GM12878 (cell line): ENCODE measurements around the genes EID3 and NOPCHAP1.

DNA sequence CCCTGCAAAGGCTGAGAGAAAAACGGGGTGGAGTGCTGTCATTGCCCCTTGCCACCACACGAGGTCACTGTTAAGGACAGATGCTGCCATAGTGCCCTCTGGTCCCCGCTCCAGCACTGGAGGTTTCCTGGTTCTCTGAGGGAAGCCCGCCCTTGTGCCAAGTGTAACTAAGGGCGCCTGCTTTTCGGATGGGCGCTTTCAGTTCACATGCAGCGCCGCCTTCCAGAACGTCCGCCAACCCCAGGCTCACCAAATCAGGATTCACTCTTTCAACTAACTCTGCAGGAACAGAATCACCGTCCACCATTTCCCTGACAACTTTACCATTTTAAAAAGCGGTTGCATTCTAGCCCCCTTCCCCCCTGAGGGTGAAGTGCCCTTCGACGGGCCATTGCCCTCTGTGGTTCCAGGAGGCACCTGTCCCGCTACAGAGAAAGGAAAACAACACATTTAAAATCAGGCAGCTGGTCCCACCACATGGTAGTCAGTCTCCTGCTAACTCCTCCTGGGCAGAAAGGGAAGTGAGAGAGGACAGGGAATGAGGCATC is 11.6 kb upstream of the STAB2 start:
- RAMPAGE, long total RNA: no peak
- RRBS, 2 experiments: no CpG with 5 or more reads among the region's 16 CpGs
CAGE:
- cytosol, long polyA minus RNA: no peak
- cytosol, long polyA plus RNA: no peak
- long polyA plus RNA: no peak
- nucleolus, long total RNA: no peak
- nucleus, long polyA plus RNA: no peak
- nucleus, long total RNA: no peak

DNA sequence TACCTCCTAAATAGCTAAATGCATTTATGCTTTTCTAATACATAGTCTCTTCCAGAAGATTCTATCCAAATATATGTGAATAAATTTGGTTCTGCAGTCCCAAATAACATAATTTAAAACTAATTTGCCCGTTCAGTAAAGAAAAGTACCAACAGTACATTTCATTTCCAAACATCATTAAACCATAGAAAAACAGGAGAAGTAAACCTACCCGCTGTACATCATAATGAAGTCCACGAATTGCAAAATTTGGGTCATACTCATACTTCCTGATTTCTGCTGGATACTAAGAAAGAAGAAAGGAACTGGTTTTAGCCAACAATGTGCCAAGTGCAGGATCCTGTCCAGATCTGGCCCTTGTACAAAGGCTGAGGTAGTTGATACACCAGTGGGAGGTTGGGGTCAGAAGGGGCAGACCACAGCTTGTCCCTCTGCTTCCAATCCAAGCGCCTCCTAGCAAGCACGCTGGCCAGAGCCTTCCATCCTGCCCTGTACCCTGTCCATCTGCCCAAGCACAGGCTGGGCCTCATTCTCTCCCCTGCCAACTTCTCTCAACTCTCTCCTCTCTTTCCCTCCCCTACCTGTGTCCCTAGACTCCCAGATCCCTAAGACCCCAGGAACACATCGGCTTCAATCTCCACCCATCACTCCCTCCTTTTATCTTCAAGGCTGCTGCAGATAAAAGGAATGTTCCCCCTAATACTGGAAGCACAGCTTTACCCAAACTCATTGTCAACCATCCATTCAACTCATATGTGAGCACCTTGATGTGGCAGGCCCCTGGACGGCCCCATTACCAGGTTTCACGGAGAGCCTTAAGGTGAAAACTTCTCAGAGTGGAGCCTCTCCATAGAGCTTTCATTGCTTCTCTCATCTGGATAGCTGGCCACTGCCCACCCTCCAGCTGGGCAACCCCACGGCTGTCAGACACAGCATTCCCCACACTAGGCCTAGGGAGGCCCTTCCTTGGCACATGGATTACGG is 34.1 kb downstream of the NT5DC3 start:
- RAMPAGE, long total RNA: no peak
- RRBS, 2 experiments: no CpG with 5 or more reads among the region's 10 CpGs
CAGE:
- cytosol, long polyA minus RNA: no peak
- cytosol, long polyA plus RNA: no peak
- long polyA plus RNA: no peak
- nucleolus, long total RNA: no peak
- nucleus, long polyA plus RNA: no peak
- nucleus, long total RNA: no peak

DNA sequence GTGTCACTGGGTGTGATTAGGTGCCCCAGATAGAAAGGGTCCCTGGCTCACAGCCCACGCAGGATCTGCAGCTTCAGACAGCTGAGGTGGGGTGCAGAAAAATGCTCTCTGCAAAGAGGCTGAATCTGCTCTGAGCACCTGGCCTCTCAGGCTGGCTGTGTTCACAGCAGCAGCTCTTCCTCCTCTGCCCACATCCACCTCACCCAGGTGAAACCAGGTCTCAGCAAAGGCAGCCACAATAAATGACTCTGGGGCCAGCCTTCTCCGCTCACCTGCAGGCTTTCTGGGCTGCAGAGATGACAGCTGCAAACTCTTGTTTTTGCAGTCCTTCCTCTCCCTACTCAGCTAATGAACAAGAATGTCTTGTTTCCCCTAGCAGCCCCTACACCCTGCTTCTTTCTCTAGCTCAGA is 28.4 kb upstream of the HSP90B1 start:
- RAMPAGE, long total RNA: no peak
- RRBS, 2 experiments: no CpG with 5 or more reads among the region's 2 CpGs
CAGE:
- cytosol, long polyA minus RNA: no peak
- cytosol, long polyA plus RNA: no peak
- long polyA plus RNA: no peak
- nucleolus, long total RNA: no peak
- nucleus, long polyA plus RNA: no peak
- nucleus, long total RNA: no peak

- RAMPAGE, long total RNA: no peak
- RRBS, 2 experiments: no CpG with 5 or more reads among the region's 11 CpGs
CAGE:
- cytosol, long polyA minus RNA: no peak
- cytosol, long polyA plus RNA: no peak
- long polyA plus RNA: no peak
- nucleolus, long total RNA: no peak
- nucleus, long polyA plus RNA: no peak
- nucleus, long total RNA: no peak
Measured at GRCh38 chr12:103943513-103944451, 13.2 kb downstream of the UQCC6 start.

DNA sequence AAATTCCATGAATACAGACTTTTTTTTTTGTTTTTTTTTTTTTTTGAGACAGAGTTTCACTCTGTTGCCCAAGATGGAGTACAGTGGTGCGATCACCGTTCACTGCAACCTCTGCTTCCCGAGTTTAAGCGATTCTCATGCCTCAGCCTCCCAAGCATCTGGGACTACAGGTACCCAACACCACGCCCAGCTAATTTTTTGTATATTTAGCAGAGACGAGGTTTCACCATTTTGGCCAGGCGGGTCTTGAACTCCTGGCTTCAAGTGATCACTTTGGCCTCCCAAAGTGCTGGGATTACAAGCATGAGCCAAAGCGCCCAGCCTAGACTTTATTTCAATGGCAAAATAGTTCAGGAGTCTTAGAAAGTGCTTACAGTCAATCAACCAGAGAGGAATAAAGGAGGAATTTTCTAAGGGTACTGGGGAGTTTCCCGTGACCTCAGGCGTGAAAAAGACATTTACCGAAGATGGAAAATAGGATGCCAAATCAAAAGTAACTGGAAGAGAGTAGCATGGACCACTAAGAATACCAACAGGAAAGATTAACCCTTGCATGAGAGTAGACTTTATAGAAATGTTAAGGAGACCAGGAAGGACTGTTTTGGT is 2.2 kb downstream of the TDG start:
- RAMPAGE, long total RNA: no peak
- RRBS, 2 experiments: no CpG with 5 or more reads among the region's 11 CpGs
CAGE:
- cytosol, long polyA minus RNA: no peak
- cytosol, long polyA plus RNA: no peak
- long polyA plus RNA: no peak
- nucleolus, long total RNA: no peak
- nucleus, long polyA plus RNA: no peak
- nucleus, long total RNA: no peak

GRCh38 chr12:104138514-104139343 is 719 bp upstream of the NFYB start:
- RAMPAGE, long total RNA: no peak
- RRBS, 2 experiments: no CpG with 5 or more reads among the region's 30 CpGs
CAGE:
- cytosol, long polyA minus RNA: no peak
- cytosol, long polyA plus RNA: no peak
- long polyA plus RNA: no peak
- nucleolus, long total RNA: no peak
- nucleus, long polyA plus RNA: no peak
- nucleus, long total RNA: no peak

DNA sequence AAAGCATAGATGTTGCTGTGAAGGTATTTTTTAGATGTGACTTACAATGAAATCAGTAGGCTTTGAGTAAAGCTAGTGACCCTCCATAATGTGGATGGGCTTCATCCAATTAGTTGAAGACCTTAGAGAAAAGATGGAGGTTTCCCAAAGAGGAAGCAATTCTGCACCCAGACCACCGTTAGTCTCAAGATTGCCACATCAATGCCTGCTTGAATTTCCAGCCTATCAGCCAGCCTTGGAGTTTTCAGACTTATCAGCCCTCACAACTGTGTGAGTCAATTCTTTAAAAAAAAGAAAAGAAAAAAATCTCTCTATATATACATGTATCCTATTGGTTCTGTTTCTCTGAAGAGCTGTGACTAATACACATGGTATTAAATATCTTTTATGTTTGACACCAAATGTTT is 22.9 kb upstream of the EID3 start:
- RAMPAGE, long total RNA: no peak
- RRBS, 2 experiments: no CpG with 5 or more reads among the region's 1 CpG
CAGE:
- cytosol, long polyA minus RNA: no peak
- cytosol, long polyA plus RNA: no peak
- long polyA plus RNA: no peak
- nucleolus, long total RNA: no peak
- nucleus, long polyA plus RNA: no peak
- nucleus, long total RNA: no peak

DNA sequence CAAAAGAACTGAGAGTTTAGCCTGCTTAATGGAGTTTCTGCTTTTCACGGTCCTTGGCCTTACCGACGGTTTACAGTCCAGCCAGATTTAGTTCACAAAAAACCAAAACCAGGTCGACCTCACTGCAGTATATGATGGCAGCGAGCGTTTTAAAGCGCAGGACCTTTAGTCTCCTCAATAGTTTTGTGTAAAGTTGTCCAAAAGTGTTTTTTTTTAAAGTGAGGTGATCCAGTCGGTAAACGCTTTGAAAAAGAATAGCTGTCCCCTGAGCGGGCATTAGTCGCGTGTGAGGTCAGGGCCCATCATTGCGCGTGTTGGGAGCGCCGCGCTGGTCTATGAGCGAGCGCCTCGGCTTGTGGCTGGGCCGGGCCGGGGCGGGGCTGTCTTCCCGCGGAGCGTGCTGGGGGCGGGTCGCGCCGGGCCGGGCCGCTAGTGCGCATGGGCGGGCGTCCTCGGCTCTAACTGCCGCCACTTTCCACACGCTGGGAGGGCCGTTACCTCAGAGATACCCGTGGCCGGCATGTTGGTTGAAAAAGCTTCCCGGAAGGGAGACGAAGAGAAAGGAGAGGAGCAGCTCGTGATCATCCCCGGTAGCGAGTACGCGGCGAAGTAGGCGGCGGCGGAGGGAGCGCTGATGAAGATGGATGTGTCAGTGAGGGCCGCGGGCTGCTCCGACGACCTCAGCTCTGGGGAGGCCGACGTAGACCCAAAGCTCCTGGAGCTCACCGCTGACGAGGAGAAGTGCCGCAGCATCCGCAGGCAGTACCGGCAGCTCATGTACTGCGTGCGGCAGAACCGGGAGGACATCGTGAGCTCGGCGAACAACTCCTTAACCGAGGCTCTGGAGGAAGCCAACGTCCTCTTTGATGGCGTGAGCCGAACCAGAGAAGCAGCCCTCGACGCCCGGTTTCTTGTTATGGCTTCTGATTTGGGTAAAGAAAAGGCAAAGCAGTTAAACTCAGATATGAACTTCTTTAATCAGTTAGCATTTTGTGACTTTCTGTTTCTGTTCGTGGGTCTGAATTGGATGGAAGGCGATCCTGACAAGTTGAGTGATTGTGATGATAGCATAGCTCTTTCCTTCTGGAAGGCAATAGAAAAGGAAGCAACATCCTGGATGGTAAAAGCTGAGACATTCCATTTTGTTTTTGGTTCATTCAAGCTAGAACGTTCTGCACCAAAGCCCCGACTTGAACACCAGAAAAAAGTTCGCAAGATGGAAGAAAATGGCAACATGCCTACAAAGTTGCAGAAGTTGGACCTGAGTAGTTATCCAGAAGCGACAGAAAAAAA is at the start of gene EID3:
EID3 (plus strand) TSS at position 439 of the 1,293 bp plus-strand sequence.
- RAMPAGE, long total RNA: no peak
- RRBS, 2 experiments: under 1 to 18% methylated on average over 11 to 23 of the region's 83 CpGs
CAGE:
- cytosol, long polyA minus RNA: no peak
- cytosol, long polyA plus RNA: no peak
- long polyA plus RNA: no peak
- nucleolus, long total RNA: no peak
- nucleus, long polyA plus RNA: no peak
- nucleus, long total RNA: no peak

- RAMPAGE, long total RNA: no peak
- RRBS, 2 experiments: no CpG with 5 or more reads among the region's 11 CpGs
CAGE:
- cytosol, long polyA minus RNA: no peak
- cytosol, long polyA plus RNA: no peak
- long polyA plus RNA: no peak
- nucleolus, long total RNA: no peak
- nucleus, long polyA plus RNA: no peak
- nucleus, long total RNA: no peak
Measured at GRCh38 chr12:104372029-104372561, 68.6 kb downstream of the EID3 start.

DNA sequence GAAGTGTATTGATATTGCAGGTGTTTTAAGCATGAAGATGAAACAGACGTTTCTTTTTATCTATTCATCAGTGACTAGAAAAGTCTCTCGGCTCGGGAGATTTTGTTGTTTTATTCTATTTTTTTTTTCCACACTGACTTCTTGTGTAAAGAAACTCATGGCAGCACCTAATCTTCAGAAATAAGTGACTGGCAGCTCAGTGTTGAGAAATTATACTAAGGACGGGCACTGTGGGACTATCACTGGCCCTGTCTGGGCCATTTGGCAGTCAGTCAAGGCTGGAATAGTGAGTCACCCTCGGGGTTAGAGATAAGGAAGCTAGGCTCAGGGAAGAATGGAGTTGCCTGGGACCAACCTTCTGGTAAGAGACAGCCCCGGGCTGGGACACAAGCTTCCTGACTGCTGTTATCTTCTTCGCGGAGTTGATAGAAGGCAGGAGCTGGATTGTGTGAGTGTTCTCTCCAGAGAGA is 48.3 kb upstream of the CHST11 start:
- RAMPAGE, long total RNA: no peak
- RRBS, 2 experiments: no CpG with 5 or more reads among the region's 8 CpGs
CAGE:
- cytosol, long polyA minus RNA: no peak
- cytosol, long polyA plus RNA: no peak
- long polyA plus RNA: no peak
- nucleolus, long total RNA: no peak
- nucleus, long polyA plus RNA: no peak
- nucleus, long total RNA: no peak

DNA sequence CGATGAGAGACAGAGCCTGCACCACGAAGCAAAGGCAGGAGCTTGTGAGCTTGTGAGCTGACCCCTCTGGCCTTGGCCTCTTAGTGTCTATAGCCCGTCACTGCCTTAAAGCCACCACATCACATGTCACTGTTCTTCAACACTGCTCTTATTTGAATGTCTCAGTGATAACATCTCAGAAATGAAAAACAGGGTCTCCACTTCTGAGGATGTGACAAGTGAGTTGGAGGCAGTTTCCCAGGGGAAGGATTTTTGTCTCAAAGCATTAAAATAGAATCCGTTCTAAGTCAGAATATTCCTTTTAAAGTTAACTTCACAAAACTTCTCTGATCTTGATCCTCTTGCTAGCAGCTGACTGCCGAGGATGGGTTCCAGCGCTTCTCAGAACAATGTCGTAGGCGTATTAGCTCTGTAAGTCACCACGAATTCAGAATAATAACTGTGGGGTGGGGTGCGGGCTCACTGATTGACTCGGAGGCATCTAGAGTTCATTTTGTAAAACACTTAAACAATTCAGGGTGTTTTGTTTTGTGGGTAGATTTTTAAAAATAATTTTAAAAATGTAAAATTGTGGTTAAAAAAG is 37.6 kb downstream of the CHST11 start:
- RAMPAGE, long total RNA: no peak
- RRBS, 2 experiments: no CpG with 5 or more reads among the region's 11 CpGs
CAGE:
- cytosol, long polyA minus RNA: no peak
- cytosol, long polyA plus RNA: no peak
- long polyA plus RNA: no peak
- nucleolus, long total RNA: no peak
- nucleus, long polyA plus RNA: no peak
- nucleus, long total RNA: no peak

DNA sequence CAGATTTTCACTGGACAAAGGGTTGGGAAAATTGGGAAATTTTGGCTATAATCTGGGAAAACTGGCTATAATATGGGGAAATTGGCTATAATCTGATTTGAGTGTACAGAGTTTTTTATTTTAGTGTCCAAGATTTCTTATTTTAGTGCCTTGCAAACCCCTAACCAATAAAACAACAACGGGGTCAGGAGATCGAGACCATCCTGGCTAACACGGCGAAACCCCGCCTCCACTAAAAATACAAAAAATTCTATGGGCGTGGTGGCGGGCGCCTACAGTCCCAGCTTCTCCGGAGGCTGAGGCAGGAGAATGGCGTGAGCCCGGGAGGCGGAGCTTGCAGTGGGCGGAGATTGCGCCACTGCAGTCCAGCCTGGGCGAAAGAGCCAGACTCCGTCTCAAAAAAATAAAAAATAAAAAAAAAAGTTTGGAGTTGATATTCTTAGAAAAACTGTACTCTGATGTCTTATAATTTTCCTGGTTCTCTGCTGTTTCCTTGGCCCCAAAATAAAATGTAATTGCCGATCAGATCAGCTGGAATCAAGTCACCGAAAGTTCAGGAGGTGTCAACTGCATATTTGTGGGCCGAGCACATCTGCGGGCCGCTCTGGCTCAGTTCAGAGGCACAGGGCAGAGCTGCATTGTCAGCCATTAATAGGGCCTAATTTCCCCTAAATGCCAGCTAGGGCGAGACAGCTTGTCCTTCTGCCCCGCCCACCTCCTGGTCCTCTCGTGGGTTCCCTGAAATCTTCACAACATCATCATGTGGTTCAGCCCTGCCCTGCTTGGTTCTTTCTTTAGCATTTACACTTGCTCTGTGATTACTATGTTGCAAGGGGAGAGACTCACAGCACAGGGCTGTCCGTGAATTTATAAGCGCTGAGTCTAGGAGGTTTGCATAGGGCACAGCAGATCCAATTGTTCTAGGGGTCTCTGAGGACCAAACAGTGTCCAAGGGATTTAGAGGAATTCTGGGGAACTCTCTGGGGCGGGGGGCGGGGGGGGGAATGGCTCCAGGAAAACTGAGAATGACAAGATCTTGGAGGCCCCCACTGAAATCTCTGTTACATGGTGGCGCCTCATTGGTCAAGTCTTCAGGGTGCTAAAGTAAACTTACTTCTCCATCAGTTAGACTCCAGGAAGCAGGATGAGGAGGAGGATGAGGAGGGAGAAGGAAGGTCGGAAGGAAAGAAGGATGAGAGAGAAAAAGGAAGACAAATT is 148.8 kb downstream of the CHST11 start:
- RAMPAGE, long total RNA: no peak
- RRBS, 2 experiments: no CpG with 5 or more reads among the region's 30 CpGs
CAGE:
- cytosol, long polyA minus RNA: no peak
- cytosol, long polyA plus RNA: no peak
- long polyA plus RNA: no peak
- nucleolus, long total RNA: no peak
- nucleus, long polyA plus RNA: no peak
- nucleus, long total RNA: no peak

- RAMPAGE, long total RNA: no peak
- RRBS, 2 experiments: no CpG with 5 or more reads among the region's 4 CpGs
CAGE:
- cytosol, long polyA minus RNA: no peak
- cytosol, long polyA plus RNA: no peak
- long polyA plus RNA: no peak
- nucleolus, long total RNA: no peak
- nucleus, long polyA plus RNA: no peak
- nucleus, long total RNA: no peak
Measured at GRCh38 chr12:104643204-104643599, 186.5 kb downstream of the CHST11 start.

GRCh38 chr12:104669695-104670323 is 213.1 kb downstream of the CHST11 start:
- RAMPAGE, long total RNA: no peak
- RRBS, 2 experiments: no CpG with 5 or more reads among the region's 8 CpGs
CAGE:
- cytosol, long polyA minus RNA: no peak
- cytosol, long polyA plus RNA: no peak
- long polyA plus RNA: no peak
- nucleolus, long total RNA: no peak
- nucleus, long polyA plus RNA: no peak
- nucleus, long total RNA: no peak

- RAMPAGE, long total RNA: no peak
- RRBS, 2 experiments: no CpG with 5 or more reads among the region's 5 CpGs
CAGE:
- cytosol, long polyA minus RNA: no peak
- cytosol, long polyA plus RNA: no peak
- long polyA plus RNA: no peak
- nucleolus, long total RNA: no peak
- nucleus, long polyA plus RNA: no peak
- nucleus, long total RNA: no peak
Measured at GRCh38 chr12:104677633-104678166, 221.0 kb downstream of the CHST11 start.

DNA sequence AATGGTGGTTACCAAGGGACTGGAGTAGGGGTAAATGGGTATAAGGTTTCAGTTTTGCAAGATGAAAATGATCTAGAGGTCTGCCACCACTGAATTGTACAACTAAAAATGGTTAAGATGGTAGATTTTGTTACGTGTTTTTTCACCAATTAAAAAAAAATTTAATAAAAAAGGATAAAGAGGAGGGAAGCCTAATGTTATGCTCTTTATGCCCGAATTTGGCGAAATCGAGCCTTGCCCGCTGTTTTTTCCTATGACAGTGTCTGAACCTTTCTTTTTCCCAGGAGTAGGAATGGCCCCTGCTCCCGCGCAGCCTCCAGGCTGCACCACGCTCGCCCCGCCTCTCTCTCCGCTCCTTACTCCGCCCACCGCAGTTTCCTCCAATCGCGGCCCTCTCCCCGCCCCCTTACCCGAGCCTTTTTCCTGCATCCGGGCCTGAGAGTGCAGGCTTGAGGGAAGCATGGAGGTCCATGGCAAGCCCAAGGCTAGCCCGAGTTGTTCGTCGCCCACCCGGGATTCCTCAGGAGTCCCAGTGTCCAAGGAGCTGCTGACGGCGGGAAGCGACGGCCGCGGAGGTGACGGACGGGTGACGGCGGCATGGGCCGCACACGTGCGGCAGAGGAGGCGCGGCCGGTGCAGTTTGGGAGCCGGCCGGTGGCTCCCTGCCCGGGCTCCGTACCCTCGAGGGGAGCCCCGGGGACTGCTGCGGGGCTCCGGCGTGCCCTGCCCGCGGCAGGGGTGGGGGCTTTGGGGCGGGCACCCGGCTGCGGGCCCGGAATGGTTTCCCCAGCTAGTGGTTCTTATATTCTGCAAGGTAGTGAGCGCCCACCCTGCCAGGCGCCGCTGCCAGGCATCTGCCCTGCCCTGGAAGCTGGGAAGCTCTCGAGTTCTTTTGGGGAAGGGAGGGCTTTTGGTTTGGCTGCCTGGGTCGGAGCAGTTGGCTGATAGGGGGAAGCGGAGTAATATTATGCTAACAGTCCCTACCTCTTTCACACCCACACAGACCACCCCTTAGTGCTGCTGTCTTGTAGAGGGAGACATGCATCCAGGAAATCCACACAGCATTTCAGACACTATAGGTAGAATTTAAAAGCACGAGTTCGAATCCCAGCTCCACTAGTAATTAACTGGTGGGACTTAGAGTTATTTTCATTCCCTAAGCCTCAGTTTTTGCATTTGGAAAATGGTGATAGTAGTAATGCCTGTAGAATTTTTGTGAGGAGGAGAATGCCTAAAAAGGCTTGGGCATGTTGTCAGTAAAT is at the start of gene NOPCHAP1:
NOPCHAP1 (plus strand) TSS at position 424 of the 1,262 bp plus-strand sequence.
- RAMPAGE, long total RNA: start-site peak on the plus strand centred at position 425 of the sequence, 45 bp wide, 874 and 793 reads in 2 replicates
- RRBS, 2 experiments: 2% methylated on average over 11 of the region's 61 CpGs
CAGE:
- cytosol, long polyA minus RNA: start-site peak on the plus strand centred at position 432 of the sequence, 46 bp wide, 528 reads
- cytosol, long polyA plus RNA: start-site peak on the plus strand centred at position 434 of the sequence, 44 bp wide, 2,489 and 2,688 reads in 2 replicates
- long polyA plus RNA: start-site peak on the plus strand centred at position 435 of the sequence, 47 bp wide, 1,297 and 2,102 reads in 2 replicates
- nucleolus, long total RNA: no peak
- nucleus, long polyA plus RNA: start-site peak on the plus strand centred at position 445 of the sequence, 19 bp wide, 1,090 and 1,259 reads in 2 replicates
- nucleus, long total RNA: no peak

DNA sequence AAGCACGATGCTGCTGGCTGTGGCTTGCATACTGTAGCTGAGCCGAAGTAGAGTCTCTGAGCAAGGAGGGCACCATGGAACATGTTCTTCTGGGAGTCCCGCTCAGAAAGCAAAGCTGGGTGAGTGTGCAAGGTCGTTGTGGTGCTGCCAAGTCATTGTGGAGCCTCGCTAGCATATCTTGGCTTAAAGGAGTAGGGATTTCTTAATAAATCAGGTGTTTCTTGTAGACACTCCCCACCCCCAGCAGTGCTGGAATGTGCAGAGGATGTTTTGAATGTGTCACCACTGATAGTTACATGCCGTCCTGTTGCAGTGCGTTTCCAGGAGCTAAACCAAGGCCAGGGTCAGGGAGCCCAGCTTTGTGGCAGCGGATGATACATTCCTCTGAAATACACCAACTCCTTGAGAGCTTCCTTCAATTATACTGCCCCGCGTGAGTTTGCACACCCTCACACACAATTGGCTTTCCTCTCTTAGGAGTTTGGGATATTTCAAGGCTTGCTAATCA is 154.8 kb downstream of the C12orf75 start:
- RAMPAGE, long total RNA: no peak
- RRBS, 2 experiments: no CpG with 5 or more reads among the region's 10 CpGs
CAGE:
- cytosol, long polyA minus RNA: no peak
- cytosol, long polyA plus RNA: no peak
- long polyA plus RNA: no peak
- nucleolus, long total RNA: no peak
- nucleus, long polyA plus RNA: no peak
- nucleus, long total RNA: no peak

- RAMPAGE, long total RNA: no peak
- RRBS, 2 experiments: no CpG with 5 or more reads among the region's 1 CpG
CAGE:
- cytosol, long polyA minus RNA: no peak
- cytosol, long polyA plus RNA: no peak
- long polyA plus RNA: no peak
- nucleolus, long total RNA: no peak
- nucleus, long polyA plus RNA: no peak
- nucleus, long total RNA: no peak
Measured at GRCh38 chr12:106070099-106070552, 68.6 kb downstream of the NUAK1 start.

GRCh38 chr12:106110390-106111279 is 28.1 kb downstream of the NUAK1 start:
- RAMPAGE, long total RNA: no peak
- RRBS, 2 experiments: no CpG with 5 or more reads among the region's 7 CpGs
CAGE:
- cytosol, long polyA minus RNA: no peak
- cytosol, long polyA plus RNA: no peak
- long polyA plus RNA: no peak
- nucleolus, long total RNA: no peak
- nucleus, long polyA plus RNA: no peak
- nucleus, long total RNA: no peak